ENCODE measurements around the genes CTSF, CCDC87, LRFN4 and PC.

DNA sequence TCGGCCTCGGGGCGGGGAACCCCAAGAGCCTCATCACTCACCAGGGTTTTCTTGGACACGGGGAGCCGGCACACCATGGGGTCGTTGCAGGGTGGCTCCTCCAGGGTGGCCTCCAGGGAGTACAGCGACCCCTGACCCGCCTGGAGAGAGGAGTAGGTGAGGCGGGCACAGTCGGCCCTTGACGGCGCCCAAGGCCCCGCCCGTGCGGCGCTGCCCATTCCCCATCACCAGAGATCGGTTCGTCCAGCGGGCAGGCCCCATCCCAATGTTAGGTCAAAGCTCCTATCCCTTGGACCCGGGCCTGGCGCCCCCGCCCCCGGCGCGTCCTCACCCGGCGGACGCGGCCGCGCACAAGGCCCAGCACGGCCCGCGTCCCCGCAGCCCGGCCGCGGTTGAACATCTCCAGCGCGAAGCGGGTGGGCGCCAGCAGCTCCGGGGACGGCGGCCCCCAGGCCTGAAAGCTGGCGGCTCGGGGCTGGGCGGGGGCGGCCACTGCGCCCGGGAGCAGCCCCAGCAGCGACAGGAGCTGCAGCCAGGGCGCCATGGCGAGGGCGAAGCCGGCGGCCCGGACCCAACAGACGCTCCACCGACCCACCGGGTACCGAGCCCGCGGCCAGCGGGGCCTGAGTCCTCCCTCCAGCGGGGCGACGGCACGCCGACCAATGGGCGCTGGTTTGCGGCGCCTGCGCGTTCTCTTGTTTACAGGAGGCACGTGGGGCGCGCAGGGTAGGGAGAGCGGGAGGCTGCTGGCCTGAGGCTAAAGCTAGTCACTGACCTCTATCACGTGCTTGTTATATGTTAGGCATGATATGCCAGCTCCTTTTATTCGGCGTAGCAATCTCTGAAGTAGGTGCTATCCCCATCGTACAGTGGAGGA lies at the start of gene CTSF:
Gene CTSF (minus strand): TSS at position 664 of the 877 bp plus-strand sequence.
- PRO-cap: bidirectional peak, plus-strand start at position 715 of the sequence, minus-strand start at position 664 of the sequence

DNA sequence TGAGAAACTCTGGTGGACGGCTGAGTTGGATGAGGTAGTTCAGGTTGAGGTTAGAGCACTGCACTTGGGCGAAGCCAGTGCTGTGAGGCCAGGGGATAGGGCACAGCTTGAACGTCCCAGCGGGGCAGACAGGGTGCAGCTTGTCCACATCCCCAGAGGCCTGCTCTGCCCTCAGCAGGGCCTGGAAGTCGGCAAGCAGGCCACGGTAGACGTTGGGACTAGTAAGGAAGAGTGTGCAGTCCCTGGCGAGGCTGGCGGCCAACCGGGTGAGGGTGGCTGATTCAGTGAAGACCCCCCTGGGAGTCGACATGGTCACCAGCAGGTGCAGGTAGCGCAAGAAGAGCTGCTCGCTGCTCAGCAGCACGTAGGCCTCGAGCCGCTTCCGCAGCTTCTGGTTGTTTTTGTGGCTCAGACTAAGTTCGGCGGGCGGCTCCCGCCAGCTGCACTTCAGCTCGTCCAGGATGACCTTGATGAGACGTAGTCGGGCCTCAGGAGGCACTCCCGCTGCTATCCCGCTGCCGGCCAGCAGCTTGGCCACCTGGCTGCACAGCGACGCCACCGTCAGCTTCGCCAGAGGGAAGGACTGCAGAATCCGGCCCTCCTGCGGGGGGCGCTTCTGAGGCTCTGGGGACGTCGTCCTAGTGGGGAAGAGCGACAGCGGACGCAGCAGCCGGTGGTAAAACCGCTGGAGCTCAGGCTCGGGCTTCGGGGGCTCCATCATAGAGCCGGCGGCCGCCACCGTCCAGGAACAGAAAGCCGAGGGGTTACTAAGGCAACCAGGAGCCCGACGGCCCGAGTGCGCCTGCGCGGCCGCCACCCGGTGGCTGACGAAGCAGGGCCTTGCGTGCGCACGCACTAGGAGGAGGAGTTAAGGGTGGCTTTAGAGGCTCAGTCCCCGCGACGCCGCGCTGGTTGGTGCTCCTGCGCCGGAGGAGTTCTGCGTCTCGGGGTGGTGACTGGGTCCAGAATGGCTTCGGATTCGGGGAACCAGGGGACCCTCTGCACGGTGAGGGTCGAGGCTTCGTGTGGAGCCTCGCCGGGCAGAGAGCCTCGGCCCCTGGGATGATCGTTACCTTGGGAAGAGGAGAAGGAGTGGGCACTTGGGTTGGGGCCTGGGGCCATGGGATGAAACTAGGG lies at the start of gene CCDC87:
Gene CCDC87 (minus strand): TSS at position 769 of the 1,137 bp plus-strand sequence.
- PRO-cap: unidirectional peak, minus-strand start at position 463 of the sequence; bidirectional peak, plus-strand start at position 498 of the sequence, minus-strand start at position 463 of the sequence; bidirectional peak, plus-strand start at position 891 of the sequence, minus-strand start at position 750 of the sequence

DNA sequence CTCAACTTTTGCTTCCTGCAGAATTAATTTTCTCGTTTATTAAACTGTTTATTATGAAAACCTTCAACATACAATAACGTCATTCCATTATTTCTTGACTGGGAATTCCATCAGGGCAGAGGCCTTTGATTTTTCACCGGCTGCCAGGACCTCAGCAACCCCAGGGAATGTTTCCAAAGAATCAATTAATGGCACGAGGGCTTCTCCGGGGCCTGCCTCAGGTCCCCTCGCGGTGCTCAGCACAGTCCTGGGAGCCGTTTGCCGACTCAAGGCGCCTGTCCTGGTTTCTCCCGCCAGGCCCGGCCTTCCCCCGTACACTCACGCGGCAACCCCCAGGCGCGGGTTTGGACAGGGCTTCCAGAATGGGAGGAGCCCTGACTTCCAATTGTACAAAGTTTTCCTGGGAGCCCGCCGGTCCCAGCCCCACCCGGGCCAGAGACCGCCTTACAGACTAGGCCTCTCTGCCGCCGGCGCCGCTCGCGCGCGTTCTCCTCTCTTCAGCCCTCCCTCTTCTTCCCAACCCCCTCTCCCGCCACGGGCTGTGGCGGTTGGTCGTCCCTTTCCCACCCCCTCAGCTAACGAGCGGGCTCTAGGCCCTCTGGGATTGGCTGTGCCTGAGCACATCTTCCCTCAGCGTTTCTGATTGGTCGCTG lies 397 bp upstream of the RBM14 start:
- PRO-cap: bidirectional peak, plus-strand start outside the sequence, minus-strand start at position 515 of the sequence

DNA sequence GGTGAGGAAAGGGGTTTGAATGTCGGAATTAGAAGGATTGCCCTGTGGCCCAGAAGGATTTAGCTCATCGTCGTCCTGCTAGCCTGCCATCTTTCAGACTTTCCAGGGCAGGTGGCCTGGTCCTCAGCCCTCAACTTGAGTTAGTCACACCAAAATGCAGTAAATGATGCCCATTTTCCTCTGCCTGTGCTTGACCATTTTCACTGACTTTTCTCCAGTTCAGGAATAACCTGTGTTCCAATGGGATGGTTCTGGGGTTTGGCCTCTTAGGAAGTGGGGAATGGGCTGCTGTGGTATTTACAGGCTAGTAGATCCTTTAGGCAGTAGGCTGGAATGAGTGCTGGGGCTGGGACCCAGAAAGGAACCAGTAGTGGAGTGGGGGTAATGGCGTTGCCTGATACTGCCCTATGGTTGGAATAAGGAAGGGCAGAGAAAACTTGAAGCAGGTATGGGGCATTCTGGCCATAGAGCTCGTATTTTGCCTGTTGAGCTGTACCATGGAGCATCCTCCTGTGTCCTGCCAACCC lies 11.0 kb upstream of the RBM4 start:
- PRO-cap: no peak

DNA sequence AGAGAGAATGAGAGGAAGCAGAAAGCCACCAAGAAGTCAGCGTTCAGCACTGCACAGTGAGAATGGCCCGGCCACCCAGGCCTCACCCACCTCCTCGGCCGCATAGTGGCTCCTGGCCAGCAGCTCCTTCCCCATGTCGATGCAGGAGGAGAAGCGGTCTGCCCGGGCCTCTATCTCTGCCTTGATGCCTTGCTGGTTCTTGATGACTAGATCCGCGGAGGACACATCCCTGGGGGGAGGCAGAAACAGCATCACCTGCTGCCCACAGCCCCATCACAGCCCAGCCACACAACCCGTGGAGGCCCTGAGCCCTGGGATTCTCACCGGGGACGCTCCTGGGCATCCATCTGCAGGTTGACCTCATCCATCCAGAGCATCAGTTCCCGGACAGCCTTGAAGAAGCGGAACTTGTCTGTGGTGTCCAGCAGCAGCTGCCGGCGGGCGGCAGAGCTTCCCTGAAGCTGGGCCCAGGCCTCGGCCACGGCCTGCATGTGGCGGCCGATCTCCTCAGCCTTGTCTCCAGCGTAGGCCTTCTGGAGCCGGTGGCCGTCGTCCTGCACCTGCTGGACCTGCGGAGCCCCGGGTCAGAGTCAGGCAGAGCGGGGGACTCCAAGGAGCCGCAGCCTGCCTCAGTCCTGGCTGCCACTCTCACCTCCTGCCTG lies 12.2 kb upstream of the RBM4B start:
- PRO-cap: no peak

GRCh38 chr11:66800930-66801649 lies 42.2 kb upstream of the RCE1 start:
- PRO-cap: no peak

- PRO-cap: bidirectional peak, plus-strand start at chr11:66856722, minus-strand start at chr11:66856204; bidirectional peak, plus-strand start at chr11:66857116, minus-strand start at chr11:66857040
Observed at GRCh38 chr11:66856471-66857166, at the start of gene LRFN4. Gene LRFN4, plus strand, starts transcription at chr11:66857064.

GRCh38 chr11:66864485-66864867 lies 7.6 kb downstream of the LRFN4 start:
- PRO-cap: bidirectional peak, plus-strand start at chr11:66864705, minus-strand start at chr11:66864554

GRCh38 chr11:66915194-66915891 lies 42.8 kb downstream of the PC start:
- PRO-cap: unidirectional peak, plus-strand start at chr11:66915640; bidirectional peak, plus-strand start at chr11:66916072, minus-strand start at chr11:66915880

DNA sequence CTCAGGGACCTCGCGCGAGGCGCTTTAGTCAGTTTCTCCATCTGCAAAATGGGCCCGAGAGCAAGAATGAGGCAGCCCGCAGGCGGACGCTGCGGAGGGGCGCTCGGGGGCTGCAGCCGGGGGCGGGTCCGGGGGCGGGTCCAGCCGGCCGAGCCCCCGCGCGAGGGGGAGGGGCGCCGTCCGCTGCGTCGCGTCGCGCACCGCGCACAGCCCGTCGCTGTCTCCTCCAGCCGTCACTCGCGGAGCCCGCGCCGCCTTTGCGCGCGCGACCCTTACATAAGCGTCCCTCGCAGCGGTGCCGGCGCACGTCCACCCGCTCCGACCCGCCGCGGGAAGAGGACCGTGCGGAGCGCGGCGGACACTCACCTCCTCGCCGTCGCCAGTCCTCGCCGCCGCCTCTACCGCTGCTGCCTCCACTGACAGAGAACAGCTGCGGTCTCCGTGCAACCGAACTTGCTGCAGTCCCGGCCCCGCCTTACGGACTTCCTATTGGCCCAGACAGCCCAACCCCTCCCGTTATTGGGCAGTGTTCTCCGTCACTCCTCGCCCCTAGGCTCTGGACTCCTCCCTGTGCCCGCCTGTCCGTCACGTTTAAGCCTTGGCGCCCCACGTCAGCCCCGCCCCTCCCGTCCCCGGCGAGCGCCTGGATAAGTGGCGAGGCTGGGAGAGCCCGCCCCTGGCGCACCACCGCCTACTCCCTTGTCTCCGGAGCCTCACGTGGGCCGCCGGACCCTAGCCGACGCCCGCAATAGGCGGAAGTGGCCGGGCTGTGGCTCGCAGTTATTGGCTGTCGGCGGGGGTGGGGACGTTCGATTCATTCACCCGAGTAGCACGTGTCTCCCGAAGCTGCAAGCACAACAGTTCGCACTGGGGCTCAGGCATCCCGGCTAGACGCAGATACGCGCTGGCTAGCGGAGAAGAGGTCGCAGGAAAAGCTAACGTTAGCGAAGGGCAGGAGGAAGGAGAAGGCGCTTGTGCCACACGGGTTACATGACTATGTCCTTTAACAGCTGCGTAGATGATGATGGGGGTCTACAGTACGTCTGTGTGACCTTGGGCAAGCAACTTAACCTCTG lies at the start of gene PC:
Gene PC (minus strand): TSS at position 428 of the 1,076 bp plus-strand sequence.
- PRO-cap: unidirectional peak, plus-strand start at position 179 of the sequence; bidirectional peak, plus-strand start at position 232 of the sequence, minus-strand start at position 212 of the sequence; unidirectional peak, minus-strand start at position 428 of the sequence; unidirectional peak, plus-strand start at position 860 of the sequence

GRCh38 chr11:67022306-67022549 lies 706 bp upstream of the SYT12 start:
- PRO-cap: no peak

- PRO-cap: no peak
Observed at GRCh38 chr11:67071243-67072138, 14.8 kb downstream of the RHOD start.

- PRO-cap: unidirectional peak, plus-strand start at chr11:67117794; bidirectional peak, plus-strand start at chr11:67117897, minus-strand start at chr11:67117962
Observed at GRCh38 chr11:67117535-67118065, 1.5 kb upstream of the KDM2A start.

GRCh38 chr11:67181206-67181535 lies 62.1 kb downstream of the KDM2A start:
- PRO-cap: no peak

DNA sequence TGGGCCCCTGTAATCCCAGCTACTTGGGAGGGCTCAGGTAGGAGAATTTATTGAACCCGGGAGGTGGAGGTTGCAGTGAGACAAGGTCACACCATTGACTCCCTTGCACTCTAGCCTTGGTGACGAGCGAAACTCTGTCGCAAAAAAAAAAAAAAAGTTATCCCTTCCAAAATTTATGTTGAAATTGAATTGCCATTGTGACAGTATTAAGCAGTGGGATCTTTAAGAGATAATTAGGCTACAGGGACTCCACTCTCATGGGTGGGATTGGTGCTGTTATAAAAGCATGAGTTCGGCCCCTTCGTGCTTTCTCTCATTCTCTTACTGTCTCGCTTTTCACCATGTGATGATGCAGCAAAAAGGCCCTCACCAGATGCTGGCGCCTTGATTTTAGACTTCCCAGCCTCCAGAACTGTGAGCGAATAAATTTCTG lies 66.5 kb downstream of the KDM2A start:
- PRO-cap: no peak

GRCh38 chr11:67256343-67256842 lies 9.9 kb upstream of the GRK2 start:
- PRO-cap: no peak

- PRO-cap: no peak
Observed at GRCh38 chr11:67256843-67257913, 9.1 kb upstream of the GRK2 start.

GRCh38 chr11:67280164-67280381 lies 9.0 kb upstream of the ANKRD13D start:
- PRO-cap: no peak

DNA sequence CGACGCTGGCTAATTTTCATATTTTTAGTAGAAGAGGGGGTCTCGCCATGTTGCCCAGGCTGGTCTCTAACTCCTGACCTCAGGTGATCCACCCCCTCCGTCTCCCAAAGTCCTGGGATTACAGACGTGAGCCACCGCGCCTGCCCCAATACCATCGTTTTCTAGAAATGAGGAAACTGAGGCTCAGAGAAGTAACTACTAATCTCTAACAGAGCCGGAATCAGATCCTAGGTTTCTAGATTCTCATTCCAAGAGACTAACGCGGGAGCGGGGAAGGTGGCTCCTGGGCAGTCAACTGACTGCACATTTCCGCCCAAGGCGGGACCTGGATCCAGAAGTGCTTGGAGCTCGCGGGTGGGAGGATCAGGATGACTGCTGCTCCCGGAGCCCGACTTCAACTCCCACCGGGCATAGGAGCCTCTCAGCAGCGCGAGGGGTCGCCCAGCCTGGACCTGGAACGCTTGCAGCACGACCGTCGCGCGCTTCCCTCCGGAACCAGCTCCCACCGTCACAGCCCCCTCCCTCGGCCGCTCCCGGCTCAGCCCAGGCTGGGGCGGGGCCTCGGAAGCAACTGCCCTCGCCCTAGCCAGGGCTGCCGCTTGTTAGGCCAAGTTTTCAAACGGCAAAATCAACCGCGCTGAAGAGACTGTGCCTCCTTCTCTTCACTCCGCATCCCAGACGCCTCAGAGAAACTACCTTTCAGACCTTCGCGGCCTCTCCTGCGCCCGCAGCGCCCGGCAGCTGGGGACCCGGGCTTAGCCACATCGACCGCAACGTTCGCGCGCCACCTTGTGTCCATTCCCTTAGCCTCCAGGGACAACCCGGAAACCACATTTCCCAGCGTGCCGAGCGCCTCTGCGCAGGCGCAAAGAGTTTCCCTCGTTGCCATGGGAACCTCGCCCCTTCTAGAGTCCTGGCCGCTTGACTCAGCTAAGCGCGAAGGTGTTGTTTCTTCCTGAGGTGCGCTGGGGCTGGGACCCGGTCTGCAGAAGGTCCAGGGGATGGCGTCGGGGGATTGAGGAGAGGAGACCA lies 13.9 kb downstream of the SSH3 start:
- PRO-cap: bidirectional peak, plus-strand start at position 334 of the sequence, minus-strand start at position 297 of the sequence; bidirectional peak, plus-strand start at position 546 of the sequence, minus-strand start at position 497 of the sequence; bidirectional peak, plus-strand start at position 945 of the sequence, minus-strand start at position 791 of the sequence

DNA sequence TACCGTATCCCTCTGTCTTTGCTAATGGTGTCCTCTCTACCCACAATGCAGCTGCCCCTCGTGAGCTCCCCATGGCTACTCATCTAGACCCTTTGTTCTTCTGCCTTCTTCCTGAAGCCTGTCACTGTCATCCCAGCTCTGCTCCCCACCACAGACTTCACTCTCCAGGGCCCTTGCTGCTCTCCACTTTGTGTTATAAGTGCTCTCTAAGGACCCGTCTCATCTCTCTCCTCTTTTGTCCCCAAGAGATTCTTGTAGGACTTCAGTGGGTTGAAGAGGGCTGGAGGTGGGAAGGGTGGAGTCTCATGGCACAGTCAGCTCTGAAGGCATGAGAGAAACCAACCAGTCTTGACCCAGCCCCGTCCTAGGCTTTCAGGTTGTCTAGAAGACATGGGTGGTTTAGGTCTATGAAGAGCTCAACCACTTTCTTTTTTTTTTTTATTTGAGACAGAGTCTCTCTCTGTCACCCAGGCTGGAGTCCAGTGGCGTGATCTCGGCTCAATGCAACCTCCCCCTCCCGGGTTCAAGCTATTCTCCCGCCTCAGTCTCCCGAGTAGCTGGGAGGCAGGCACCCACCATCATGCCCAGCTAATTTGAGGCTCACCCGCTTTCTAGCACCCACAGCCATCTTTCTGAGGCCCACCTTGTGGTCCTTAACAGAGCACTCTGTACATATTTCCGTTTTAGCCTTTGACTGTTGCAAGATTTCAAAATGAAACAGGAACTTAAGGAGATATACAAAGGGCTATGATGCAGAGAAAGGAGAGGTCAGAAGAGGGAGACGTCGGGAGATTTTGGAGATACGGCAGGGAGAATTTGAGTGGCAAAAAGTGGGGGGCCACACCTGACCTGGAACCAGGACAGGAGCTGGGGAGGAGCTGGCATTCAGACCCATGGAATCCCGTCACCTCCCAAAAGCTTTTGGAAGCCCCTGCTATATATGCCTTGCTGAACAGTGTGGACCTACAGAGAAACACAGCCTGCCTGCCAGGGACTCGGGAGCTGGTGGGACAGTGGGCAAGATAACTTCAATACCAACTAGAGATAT lies 7.7 kb upstream of the CLCF1 start:
- PRO-cap: unidirectional peak, plus-strand start at position 766 of the sequence

All from rectum (tissue), 1 donor.